Esophagus muscularis mucosa (tissue), 4 donors: ENCODE measurements around the genes GRM2, IQCF6, IQCF2, GPR62, TNNC1 and NISCH.

- PRO-cap: no peak
- RAMPAGE, long total RNA, 4 experiments: no peak in any of the 4 experiments
Observed at GRCh38 chr3:51414542-51414921, 23.4 kb downstream of the RBM15B start.

DNA sequence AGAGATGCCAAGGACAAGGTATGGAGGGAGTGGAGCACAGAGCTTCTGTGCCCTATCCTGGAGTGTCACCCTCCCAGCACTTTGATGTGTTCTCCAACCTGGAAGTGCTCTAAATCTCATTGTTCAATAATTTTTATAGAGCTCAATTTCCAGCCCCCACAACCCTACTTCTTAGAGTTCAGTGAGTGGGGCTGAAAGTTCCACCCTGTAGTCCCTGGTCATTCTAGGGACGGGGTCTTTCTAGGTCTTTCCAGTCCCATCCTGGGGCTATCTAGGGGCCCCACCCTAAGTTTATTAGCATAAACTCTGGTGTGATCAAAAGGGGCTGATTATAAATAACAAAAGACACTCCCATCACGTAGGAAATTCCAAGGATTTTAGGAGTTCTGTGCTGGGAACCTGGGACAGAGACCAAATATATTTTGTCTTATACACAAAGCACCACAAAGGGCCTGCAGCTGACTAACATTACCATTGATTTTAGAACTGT is 41.8 kb downstream of the RAD54L2 start:
- PRO-cap: no peak
- RAMPAGE, long total RNA, 4 experiments: no peak in any of the 4 experiments

DNA sequence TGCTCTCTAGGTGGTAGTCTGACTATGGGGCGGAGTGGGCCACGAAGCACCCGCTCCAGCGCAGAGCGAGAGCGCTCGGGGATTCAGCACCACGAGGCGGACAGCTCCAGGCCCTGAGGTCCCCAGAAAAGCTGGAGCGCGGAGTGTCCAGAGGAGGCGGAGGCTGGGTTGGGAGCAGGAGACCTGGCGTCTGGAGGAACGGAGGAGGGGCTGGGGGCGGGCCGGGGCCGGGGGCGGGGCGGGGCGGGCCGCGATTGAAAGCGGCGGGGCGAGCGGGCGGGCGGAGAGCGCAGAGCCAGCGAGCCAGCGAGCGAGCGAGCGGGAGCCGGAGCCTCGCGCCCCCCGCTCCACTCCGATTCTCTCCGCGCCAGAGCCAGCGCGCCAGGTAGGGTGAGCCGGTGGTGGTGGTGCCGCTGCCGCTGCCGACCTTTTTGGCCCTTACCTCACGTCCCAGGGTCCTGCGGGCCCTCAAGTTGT is at the start of gene GRM2:
Gene GRM2, plus strand, starts transcription at position 286 of the 477 bp plus-strand sequence.
- PRO-cap: no peak
- RAMPAGE, long total RNA, 4 experiments: no peak in any of the 4 experiments

DNA sequence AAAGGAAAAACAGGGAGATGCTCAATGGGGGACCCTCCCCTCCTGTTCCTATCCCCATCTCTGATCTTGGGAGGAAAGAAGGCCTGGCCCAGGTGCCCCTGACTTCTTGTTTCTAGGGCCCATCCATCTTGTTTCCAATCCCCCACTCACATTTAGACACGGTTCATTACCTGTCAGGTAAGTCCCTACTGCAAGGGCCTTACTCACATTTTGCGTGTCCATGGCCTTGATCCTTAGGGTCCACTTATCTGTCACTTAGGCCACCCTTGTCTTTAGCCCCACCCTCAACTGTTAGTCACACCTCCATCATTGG is at the start of gene IQCF6:
Gene IQCF6, minus strand, starts transcription at position 235 of the 313 bp plus-strand sequence.
- PRO-cap: no peak
- RAMPAGE, long total RNA, 4 experiments: no peak in any of the 4 experiments

DNA sequence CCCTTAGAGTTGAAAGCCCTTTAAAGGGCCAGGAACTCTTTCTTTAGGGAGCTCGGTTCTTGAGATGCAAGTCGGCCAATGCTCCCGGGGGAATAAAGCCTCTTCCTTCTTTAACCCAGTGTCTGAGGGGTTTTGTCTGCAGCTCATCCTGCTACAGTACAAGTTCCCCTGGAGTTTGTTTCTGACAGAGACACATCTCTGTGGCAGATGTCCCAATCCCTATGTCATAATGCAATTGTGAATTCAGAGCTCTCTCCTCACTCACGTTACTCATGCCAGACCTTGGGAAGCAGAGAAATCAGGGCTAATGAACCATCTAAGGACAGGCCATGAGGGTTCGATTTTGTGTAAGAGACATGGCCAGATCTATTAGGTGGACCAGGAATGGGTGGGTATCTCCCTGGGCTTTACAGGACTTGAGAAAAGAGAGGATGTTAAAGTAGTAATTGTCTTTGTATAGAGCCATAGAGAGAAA is at the start of gene IQCF2:
Gene IQCF2, plus strand, starts transcription at position 278 of the 475 bp plus-strand sequence.
- PRO-cap: no peak
- RAMPAGE, long total RNA, 4 experiments: no peak in any of the 4 experiments

DNA sequence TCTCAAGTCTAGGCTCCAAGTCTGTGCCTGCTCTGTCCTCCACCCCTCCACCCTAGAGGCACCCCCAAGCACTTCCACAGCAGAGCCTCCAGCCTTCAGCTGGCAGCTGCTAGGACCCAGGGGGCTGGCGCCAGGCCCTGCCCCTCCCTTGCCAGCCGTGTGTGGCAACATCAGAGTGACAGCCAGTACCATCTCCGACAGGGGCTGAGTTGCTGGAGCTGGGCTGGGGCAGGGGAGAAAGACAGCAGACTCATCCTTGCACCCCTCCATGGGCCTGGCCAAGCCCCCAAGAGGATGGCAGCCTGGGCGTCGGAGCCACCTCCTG is at the start of gene GPR62:
Gene GPR62, plus strand, starts transcription at position 185 of the 325 bp plus-strand sequence.
- PRO-cap: no peak
- RAMPAGE, long total RNA, 4 experiments: no peak in any of the 4 experiments

- PRO-cap: no peak
- RAMPAGE, long total RNA, 4 experiments: no peak in any of the 4 experiments
Observed at GRCh38 chr3:51968917-51969806, 1.9 kb upstream of the PCBP4 start.

- PRO-cap: no peak
- RAMPAGE, long total RNA, 4 experiments: no peak in any of the 4 experiments
Observed at GRCh38 chr3:52024992-52025399, 29.3 kb upstream of the RPL29 start.

DNA sequence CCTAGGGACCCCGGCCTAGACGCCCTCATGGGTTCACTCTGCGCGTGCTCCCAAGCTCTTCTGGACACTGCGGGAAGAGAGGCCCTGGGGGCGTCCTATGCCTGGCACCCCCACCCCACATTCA is 276 bp upstream of the DUSP7 start:
- PRO-cap: no peak
- RAMPAGE, long total RNA, 4 experiments: no peak in any of the 4 experiments

- PRO-cap: no peak
- RAMPAGE, long total RNA, 4 experiments: no peak in any of the 4 experiments
Observed at GRCh38 chr3:52204258-52204919, 6.4 kb downstream of the ALAS1 start.

DNA sequence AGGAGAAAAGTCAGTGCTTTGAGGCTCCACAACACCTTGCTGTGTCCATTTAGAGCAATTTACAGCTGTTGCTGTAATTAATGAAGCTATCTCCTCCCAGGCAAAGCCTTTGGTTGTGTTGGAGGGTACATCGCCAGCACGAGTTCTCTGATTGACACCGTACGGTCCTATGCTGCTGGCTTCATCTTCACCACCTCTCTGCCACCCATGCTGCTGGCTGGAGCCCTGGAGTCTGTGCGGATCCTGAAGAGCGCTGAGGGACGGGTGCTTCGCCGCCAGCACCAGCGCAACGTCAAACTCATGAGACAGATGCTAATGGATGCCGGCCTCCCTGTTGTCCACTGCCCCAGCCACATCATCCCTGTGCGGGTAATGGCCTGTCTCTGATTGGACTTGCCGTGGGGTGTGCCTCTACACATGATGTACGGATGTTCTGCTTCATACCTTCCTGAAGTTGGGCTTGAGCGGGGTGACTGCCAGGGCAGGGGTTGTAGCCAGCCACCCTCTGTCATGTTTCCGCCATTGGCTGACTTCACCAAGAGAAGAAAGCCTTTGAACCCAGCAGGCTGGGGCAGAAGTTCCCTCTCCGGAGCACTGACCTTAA is 13.3 kb downstream of the ALAS1 start:
- PRO-cap: no peak
- RAMPAGE, long total RNA, 4 experiments: no peak in any of the 4 experiments

GRCh38 chr3:52218982-52219732 is 6.3 kb downstream of the TLR9 start:
- PRO-cap: bidirectional peak, plus-strand start at chr3:52219143, minus-strand start at chr3:52219076
- RAMPAGE, long total RNA, 4 experiments: no peak in any of the 4 experiments

- PRO-cap: no peak
- RAMPAGE, long total RNA, 4 experiments: no peak in any of the 4 experiments
Observed at GRCh38 chr3:52243748-52244784, 1.5 kb upstream of the PPM1M start.

DNA sequence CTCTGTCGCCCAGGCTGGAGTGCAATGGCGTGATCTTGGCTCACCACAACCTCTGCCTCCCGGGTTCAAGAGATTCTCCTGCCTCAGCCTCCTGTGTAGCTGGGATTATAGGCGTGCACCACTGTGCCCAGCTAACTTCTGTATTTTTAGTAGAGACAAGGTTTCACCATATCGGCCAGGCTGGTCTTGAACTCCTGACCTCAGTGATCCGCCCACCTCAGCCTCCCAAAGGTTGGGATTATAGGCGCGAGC is 8.4 kb downstream of the WDR82 start:
- PRO-cap: no peak
- RAMPAGE, long total RNA, 4 experiments: no peak in any of the 4 experiments

GRCh38 chr3:52299207-52299925 is 11.7 kb downstream of the GLYCTK start:
- PRO-cap: no peak
- RAMPAGE, long total RNA, 4 experiments: no peak in any of the 4 experiments

DNA sequence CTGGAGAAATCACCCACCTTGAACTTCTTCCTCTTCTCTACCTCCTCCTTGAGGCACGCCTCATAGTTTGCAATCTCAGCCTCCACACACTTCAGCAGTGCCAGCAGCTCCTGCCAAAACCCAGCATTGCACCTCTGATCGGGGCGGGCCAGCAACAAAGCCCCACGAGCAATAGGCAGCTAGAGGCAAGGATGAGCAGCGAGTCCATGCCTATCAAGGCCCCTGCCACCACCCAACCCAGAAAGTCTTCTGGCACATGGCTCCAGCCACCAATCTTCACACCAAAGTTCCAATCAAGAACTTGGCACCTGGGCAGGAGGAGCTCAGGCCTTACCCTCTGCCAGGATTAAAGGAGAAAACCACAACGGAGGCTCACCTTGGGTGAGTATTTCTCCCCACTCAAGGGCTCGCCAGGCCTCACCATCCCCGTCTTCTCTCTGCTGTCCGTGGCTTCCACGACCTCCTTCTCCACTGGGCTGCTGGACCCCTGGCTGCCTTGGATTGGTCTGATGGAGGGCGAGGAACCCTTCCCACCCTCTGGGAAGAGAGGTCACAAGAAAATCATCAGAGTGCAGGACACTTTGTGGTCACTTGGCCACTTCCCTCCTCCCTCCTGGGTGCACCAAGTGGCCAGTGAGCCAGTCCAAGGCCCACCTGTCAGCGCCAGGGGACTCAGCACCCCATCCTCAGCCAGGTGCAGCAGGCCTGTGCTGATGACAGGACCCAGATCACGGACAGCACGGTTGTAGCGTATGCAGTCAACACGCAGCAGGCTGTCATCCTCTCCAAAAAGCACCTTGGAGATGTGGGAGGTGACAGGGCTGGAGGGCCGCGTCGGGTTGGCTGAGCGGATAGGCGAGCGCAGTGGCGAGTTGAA is 6.8 kb downstream of the BAP1 start:
- PRO-cap: no peak
- RAMPAGE, long total RNA, 4 experiments: no peak in any of the 4 experiments

DNA sequence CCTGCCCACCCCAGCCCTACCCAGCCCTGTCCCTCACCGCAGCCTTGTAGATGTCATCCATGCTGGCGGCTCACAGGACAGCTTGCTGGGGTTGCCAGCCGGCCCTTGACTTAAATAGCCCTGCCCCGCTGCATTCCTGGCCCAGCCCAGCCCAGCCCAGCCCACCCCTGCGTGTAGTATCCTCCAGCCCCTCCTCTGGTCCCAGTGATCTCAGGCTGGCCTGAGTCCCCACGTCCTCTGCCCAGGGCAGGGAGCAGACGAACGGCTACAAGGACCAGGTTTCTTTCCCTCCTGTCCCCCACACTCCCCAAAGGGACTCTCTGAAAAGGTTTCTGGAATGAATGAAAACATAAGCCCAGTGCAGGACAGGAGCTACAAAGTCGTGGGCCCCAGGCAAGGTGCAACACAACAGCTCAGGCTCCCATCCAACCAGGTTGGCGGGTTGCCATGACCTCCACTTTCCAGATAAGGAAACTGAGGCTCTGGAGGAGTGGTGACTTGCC is at the start of gene TNNC1:
Gene TNNC1, minus strand, starts transcription at position 87 of the 503 bp plus-strand sequence.
- PRO-cap: bidirectional peak, plus-strand start at position 233 of the sequence, minus-strand start at position 87 of the sequence
- RAMPAGE, long total RNA, 4 experiments: start-site peak on the minus strand in 2 of 4 experiments, centred at position 86 of the sequence, 16 to 64 reads per replicate

- PRO-cap: bidirectional peak, plus-strand start at chr3:52455612, minus-strand start at chr3:52455429
- RAMPAGE, long total RNA, 4 experiments: start-site peak on the plus strand in 4 of 4 experiments, at chr3:52455582-52455635 at its widest, 216 to 933 reads per replicate
Observed at GRCh38 chr3:52455268-52456054, at the start of gene NISCH. Gene NISCH (plus strand): TSS chr3:52455604.

- PRO-cap: no peak
- RAMPAGE, long total RNA, 4 experiments: no peak in any of the 4 experiments
Observed at GRCh38 chr3:52545775-52546289, 9.4 kb downstream of the UQCC5 start.

DNA sequence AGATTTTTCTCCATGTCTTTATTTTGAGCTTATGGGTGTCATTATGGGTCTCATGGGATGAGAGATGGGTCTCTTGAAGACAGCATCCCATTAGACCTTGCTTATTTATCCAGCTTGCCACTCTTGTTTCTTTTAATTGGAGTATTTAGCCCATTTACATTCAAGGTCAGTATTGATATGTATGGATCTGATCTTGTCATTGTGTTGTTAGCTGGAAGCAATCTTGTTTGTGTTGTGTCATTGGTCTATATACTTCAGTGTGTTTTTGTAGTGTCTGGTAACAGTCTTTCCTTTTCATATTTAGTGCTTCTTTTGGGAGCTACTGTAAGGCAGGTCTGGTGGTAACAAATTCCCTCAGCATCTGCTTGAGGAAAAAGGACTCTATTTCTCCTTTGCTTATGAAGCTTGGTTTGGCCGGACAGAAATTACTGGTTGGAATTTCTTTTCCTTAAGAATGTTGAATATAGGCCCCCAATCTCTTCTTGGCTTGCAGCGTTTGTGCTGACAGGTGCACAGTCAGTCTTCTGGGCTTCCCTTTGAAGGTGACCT is 58.1 kb downstream of the UQCC5 start:
- PRO-cap: no peak
- RAMPAGE, long total RNA, 4 experiments: no peak in any of the 4 experiments